Melanocyte of skin (primary cell): Measurements from ENCODE around the genes CCN5 and KCNS1.

GRCh38 chr20:44621063-44621566 is 30.4 kb downstream of the ADA start:
- CAGE, long polyA plus RNA, 2 experiments = no peak in any of the 2 experiments

DNA sequence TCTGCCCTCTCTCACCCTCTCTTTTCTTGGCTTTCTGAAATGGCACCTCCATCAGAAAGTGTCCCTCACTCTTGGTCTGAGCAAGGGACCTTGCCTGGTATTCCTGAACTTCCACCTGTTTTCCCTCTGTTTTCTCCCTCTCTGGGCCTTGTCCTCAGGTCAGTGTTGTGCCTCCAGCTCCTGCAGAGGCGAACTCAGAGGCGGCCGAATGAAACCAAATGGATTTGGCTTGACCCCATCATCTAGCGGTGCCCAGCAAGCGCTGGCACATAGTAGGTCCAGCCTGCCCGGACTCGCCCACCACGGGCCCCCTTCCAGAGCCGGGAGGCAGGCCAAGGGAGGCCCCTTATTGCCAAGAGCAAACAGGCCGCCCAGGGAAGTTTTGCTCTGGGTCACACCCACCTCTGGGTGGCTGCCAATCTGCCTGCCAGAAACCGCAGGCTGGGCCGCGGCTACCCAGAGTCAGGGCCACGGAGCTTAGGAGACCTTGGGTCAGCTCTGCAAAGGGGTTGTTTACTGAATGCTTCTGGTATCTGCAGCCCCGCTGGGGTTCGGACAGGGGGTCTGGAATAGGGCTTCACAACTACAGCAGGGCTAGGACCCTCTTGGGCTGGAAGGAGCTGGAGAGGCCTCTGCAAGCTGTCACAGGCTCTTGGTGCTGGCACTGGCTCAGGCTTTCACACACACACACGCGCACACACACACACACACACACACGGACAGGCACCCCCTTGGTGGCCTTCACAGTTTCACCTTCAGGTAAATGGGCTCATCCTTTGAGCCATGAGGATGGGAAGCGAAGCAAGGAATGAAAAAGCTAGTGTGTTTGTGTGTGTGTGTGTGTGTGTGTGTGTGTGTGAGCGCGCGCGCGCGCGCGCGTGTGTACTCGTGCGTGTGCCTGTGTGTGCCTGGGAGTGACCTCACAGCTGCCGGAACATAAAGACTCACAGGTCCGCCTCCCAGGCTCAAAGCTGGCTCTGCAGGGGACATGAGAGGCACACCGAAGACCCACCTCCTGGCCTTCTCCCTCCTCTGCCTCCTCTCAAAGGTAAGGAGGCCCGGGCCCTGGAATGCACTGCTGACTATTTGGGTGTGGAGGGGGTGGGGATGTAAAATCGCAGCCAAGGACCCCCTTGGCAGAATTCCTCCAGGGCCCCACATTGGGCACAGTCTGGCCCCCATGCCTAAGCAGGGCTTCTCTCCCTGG is at the start of gene CCN5:
CCN5 (plus strand) TSS at position 967 of the 1,207 bp plus-strand sequence.
- CAGE, long polyA plus RNA, 2 experiments = no peak in any of the 2 experiments

- CAGE, long polyA plus RNA, 2 experiments = no peak in any of the 2 experiments
These were observed 1.3 kb downstream of the CCN5 start for GRCh38 chr20:44716326-44716939.

DNA sequence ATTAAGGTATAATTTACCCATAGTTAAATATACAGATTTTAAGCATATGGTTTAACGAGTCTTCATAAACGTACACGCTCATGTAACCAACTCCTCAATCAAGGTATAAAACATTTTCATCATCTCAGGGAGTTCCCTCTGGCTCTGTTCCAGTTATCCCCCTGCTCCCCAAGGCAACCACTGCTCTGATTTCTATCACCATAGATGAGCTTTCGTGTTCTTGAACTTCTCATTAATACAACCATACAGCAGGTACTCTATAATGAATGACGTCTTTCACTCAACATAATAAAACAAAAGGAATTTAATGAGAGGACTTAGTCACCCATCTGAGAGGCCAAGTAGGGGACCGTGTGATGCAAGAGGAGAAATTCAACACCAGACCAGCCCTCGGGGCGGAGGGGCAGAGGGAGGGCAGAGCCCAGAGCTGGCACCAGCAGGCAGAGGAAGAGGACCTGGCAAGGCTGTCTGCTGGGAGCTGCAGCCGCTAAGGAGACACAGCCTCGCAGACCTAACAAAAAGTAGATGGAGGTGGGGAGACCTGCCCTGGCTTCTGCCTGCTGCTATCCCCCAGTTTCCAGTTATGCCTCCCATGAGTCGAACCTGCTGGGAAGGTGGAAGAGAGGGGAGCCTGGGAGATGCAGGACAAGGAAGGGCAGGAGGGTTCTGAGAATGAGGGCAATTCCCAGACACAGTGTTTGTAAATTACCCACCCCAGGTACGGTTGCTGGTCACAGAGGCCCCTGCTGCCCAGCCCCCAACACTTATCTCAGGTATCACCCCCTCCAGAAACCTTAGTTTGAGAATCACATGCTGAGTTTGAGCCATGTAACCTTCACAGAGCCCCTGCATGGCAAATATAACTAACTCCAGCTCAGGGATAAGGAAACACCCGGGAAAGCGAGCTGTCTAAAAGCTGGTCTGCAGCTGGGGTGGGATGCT is 13.8 kb downstream of the CCN5 start:
- CAGE, long polyA plus RNA, 2 experiments = no peak in any of the 2 experiments

DNA sequence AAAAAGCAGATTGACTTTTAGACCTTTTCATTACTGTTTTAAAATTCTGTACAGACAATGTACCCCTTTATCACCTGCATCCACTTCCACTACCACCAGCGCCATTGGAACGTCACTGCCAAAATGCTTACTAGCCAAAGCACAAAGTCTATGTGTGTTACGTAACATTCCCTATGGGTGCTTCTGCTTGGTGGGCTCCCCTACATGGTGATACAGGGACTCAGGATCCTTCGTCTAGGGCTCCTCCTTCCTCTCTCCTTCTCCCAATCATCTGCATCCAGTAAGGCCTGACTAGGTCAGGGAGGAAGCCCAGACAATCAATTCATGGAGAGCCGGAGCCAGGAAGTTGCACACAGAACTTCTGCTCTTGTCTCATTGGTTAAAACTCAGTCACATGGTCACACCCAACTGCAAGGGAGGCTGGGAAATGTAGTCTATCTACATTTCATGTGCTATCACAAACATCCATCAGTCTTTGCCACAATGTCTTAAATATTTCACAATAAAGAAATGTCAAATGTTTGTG is 9.5 kb upstream of the KCNK15 start:
- CAGE, long polyA plus RNA, 2 experiments = no peak in any of the 2 experiments

DNA sequence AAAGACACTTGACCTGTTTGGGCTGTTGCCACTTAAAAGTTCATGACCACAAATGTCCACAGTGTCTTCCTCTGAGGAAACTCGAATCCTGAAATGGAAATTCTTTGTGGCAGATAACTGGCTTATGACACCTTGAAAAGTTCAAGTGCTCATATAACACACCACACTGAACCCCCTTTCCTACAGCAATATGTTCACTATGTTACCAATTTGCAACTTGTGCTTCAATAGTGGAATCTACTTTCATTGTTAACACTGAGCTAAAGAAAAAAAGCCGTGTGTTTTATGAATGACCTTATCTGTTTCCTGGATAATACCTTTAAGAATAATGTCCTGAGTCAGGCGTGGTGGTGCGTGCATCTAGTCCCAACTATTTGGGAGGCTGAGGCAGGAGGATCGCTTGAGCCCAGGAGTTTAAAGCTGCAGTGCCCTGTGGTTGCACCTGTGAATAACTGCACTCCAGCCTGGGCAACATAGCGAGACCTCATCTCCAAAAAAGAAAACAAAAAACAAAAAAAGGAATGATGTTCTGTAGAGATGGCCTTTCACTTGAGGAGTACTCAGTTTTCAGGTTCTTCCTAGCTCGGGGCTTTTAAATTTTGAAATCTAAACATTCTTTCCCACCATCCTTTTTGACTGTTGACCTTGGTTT is 2.8 kb upstream of the PABPC1L start:
- CAGE, long polyA plus RNA, 2 experiments = no peak in any of the 2 experiments

DNA sequence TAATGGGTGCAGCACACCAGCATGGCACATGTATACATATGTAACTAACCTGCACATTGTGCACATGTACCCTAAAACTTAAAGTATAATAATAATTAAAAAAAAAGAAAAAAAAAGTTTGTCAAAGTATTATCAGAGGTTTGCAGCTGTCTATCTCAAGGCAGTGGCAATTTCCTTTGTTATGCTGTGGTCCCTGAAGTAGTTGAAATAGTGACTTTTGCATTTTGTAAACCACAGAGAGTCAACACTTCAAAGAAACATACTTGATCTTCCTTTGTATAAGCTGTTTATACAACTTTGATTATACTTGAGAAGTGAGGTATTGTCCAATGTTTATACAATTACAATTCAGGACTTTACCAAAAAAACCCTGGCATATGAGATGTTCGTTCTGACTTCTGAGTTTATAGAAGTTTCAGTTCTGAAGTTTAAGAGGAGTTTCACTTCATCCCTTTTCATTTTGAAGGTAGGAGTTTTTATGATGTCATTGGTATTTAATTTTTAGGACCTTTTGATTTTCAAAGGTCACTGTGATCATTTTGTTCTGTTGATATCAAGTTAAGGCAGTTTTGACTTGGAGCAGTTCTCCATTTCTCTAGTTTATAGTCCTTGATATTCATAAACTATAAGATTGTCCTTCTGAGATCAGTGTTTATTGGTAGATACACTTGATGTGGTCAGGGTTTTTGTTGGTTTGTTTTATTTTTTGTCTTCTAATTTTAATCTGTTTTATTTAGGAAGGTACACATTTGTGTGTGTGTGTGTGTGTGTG is 4.0 kb downstream of the STK4 start:
- CAGE, long polyA plus RNA, 2 experiments = no peak in any of the 2 experiments

- CAGE, long polyA plus RNA, 2 experiments = no peak in any of the 2 experiments
These were observed 13.0 kb downstream of the STK4 start for GRCh38 chr20:44979264-44979749.

DNA sequence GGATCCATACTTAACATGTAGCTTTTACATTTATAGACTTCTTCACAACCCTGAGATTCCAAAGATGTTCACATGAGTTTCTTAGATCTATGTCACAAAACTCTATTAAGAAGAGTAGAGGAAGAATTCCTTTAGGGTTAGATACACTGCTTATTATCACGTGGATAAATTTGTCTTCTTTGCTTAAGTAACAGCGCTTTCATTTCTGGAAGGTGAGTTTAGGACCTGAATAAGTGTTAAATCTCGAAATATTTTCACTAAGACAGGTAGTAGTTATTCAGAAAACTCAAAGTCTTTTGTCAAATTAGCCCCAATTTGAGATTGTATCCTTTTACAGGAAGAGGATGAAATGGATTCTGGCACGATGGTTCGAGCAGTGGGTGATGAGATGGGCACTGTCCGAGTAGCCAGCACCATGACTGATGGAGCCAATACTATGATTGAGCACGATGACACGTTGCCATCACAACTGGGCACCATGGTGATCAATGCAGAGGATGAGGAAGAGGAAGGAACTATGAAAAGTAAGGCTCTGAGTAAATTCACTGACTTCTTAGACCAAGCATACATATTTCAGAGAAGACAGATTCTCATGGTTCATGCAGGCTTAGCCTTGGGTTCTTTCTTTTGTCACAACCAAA is 34.6 kb downstream of the STK4 start:
- CAGE, long polyA plus RNA, 2 experiments = no peak in any of the 2 experiments

DNA sequence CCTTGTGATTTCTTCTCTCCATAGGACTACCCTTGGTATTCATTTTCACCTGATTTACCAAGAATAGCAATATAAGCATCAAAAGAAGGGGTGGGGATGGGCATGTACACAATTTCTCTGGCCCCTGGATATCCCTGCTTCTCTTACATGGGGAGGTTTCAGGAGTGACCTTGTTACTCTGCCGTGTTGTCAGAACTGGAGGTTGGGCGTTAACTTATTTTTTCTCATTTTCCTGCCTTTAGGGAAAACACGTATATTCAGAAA is 46.1 kb downstream of the KCNS1 start:
- CAGE, long polyA plus RNA, 2 experiments = no peak in any of the 2 experiments

GRCh38 chr20:45056349-45057292 is 44.3 kb downstream of the KCNS1 start:
- CAGE, long polyA plus RNA, 2 experiments = no peak in any of the 2 experiments

DNA sequence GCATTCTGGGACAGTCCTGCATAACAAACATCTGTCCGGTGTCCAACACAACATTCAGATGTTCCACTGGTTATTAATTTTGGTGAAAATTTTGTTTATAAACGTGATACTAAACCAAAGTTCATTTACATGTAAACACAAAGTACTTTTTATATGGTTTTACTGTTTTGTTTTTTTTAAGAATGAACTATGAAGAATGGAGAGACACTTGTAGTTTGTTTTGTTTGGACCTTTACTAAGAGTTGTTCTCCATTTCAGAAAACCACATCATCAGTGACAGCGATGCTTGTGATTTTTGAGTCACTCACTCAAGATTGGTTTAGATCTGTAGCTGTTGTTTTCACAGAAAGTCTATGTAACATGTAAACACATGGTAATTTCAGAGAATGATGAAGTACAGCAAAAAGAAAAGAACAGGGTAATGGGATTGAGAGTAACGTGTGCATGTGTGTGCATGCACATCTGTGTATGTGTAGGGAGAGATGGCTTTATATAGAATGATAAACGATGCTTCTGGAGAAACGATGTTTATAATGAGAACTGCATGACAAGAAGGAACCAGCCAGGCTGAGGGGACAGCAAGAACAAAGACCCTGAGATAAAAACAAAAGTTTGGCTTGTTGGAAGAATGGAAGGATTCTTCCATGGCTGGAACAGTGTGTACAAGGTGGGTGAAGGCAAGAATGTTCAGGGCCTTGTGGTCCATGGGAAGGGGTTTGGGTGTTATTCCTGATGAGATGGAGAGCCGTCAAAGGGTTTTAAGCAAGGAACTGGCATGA is 19.6 kb downstream of the KCNS1 start:
- CAGE, long polyA plus RNA, 2 experiments = no peak in any of the 2 experiments

- CAGE, long polyA plus RNA, 2 experiments = no peak in any of the 2 experiments
These were observed at the start of gene KCNS1 for GRCh38 chr20:45100924-45101272. KCNS1 (minus strand) TSS chr20:45101127.

DNA sequence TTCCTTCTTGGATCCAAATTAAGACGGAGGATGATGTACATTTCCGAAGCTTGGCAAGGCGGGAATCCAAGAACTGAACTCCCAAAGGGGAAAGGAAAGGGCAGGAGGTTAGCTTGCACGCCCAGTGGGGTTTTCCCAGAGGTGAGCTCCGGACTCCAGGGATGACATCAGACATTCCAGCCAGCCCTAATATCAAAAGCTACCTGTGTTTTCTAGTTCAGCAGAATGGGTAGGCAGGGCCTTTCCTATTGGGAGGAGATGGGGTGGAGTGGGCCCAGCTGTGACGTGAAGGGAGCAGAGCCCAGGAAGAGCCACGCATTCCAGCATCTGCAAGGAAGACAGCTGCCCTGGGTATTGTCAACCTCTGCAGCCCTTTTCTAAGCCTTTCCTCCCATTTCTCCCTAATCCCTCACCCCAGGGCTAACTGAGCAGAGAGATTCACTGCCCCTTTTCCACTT is 3.2 kb upstream of the SYS1 start:
- CAGE, long polyA plus RNA, 2 experiments = no peak in any of the 2 experiments

DNA sequence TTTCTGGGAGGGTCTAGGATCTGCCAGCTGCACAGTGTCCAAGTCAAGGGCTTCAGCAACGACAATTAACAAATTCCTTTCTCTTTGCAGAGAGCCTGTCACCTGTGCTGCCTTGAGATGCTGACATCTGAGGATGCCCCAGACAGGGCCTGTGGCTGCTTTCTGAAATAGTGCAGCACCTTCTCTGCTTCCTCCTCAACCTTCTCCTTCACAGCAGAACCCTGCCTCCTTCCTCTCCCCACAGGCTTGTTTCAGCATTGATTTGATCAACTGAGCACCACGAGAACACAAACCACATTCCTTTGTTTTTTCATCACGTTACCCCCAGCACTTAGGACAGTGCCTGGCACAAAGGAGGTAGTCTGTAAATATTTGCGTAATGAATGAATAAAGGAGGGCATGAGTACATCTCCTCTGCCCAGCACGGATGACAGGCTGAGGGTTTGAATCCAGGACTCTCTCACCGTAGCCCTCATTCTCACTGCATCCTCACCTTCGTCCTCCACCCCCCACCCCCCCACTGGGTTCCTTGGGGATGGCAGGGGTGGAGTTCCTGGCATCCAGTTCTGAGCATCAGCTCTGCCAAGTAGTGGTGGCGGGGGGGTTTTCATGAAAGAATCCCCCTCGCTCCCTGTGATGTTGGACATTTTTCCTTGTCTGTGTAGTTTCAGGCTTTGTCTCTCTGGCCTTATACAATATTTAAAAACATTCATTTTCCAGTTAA is 21.2 kb upstream of the WFDC2 start:
- CAGE, long polyA plus RNA, 2 experiments = no peak in any of the 2 experiments

GRCh38 chr20:45878221-45878850 is 2.7 kb upstream of the ZSWIM1 start:
- CAGE, long polyA plus RNA, 2 experiments = no peak in any of the 2 experiments

DNA sequence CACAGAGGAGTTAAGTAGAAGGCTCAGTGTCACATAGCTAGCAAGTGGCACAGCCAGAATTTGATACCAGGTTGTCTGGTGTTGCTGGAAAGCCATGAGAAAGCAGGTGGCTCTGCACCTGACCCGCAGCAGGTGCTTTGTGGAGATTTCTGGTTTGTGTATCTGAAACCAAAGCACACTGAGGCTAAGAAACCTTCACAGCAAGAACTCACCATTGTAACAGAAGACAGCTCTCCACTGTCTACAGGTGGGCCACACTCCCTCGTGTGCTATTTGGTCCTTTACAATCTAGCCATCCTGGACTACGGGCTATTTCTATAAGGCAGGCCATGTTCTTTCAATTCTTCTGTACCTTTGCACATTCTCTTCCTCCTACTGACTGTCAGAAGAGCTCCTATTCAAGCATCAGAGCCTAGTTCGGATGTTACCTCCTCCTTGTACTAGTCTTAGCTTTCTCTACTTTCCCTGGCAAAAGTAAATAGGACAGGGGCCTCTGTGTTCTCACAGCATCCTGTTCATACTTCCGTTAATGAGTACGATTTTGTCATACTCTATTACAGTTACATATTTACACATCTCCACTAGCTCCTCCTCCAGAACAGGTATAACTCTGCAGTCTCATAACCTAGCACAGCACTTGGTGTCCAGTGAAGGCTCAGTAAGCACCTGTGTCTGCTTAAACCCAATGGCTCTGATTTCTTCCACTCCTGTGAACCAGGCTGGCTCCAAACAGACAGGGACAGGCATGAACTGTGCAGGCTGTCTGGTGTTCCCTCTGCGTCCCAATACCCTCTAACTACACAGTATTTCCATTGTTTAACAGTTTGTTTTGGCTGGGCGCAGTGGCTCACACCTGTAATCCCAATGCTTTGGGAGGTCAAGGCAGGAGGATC is 7.1 kb downstream of the ELMO2 start:
- CAGE, long polyA plus RNA, 2 experiments = no peak in any of the 2 experiments

DNA sequence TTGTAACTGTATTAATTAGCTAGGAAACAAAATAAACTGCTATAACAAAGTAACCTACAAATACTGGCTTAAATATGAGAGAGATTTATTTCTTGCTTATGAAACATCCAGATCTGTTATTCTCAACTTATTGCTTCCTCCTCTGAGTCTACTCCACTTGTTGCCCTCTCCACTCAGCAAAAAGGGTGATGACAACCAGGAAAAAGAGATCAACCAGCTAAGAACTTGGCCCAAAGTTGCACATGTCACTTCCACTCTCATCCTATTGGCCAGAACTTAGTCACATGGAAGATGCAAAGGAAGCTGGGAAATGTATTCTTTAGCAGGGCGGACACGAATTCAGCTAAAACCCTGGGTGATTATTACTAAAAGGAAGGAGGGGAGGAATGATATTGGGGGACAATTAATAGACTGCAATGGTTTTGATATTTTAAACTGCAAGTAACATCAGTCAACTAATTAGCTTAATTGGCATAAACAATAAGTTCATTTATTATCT is 5.3 kb upstream of the TP53RK start:
- CAGE, long polyA plus RNA, 2 experiments = no peak in any of the 2 experiments

GRCh38 chr20:46708178-46708621 is 1.2 kb upstream of the SLC2A10 start:
- CAGE, long polyA plus RNA, 2 experiments = no peak in any of the 2 experiments

DNA sequence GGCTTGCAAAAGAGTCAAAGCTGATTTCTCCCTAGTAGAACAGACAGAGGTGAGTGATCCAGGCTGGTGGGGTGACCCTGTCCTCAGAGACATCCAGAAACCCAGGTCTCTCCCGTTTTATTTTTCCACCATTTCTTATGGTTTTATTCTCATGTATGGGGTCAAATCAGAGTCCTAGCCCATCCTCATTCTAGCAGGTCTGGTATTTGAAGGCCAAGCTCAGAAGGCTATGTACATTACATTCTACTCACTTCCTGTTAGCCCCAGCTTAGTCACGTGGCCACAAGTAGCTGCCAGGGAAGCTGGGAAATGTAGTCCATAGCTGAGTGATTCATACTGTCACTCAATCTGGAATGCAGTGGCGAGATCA is 175.3 kb downstream of the ZMYND8 start:
- CAGE, long polyA plus RNA, 2 experiments = no peak in any of the 2 experiments